Osteoblast (primary cell): ENCODE results near the gene APLP2.

GRCh38 chr11:130069792-130070602, at the start of gene APLP2:
Gene APLP2 (plus strand): TSS chr11:130069894.
- CAGE, long polyA plus RNA = start-site peak on the plus strand at chr11:130069887-130069928, 4,700 and 3,631 reads in 2 replicates
- RRBS = 1% methylated on average over 54 of the region's 108 CpGs

GRCh38 chr11:130189412-130190241, 30.0 kb downstream of the ST14 start:
- CAGE, long polyA plus RNA = no peak
- RRBS = 86% methylated on average over 1 of the region's 34 CpGs

GRCh38 chr11:130785202-130785649, 131.1 kb downstream of the SNX19 start:
- CAGE, long polyA plus RNA = no peak
- RRBS = no CpG with 5 or more reads among the region's 2 CpGs

DNA sequence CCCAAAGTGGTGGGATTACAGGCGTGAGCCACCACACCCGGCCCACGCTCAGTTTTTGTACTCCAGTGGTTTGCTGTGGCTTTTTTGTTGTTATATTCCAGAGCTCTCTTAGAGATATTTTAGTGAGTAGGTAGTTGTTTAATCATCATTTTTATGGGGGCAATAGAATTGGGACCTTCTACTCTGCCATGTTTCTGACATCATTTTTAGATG, 123.9 kb downstream of the SNX19 start:
- CAGE, long polyA plus RNA = no peak
- RRBS = no CpG with 5 or more reads among the region's 3 CpGs

DNA sequence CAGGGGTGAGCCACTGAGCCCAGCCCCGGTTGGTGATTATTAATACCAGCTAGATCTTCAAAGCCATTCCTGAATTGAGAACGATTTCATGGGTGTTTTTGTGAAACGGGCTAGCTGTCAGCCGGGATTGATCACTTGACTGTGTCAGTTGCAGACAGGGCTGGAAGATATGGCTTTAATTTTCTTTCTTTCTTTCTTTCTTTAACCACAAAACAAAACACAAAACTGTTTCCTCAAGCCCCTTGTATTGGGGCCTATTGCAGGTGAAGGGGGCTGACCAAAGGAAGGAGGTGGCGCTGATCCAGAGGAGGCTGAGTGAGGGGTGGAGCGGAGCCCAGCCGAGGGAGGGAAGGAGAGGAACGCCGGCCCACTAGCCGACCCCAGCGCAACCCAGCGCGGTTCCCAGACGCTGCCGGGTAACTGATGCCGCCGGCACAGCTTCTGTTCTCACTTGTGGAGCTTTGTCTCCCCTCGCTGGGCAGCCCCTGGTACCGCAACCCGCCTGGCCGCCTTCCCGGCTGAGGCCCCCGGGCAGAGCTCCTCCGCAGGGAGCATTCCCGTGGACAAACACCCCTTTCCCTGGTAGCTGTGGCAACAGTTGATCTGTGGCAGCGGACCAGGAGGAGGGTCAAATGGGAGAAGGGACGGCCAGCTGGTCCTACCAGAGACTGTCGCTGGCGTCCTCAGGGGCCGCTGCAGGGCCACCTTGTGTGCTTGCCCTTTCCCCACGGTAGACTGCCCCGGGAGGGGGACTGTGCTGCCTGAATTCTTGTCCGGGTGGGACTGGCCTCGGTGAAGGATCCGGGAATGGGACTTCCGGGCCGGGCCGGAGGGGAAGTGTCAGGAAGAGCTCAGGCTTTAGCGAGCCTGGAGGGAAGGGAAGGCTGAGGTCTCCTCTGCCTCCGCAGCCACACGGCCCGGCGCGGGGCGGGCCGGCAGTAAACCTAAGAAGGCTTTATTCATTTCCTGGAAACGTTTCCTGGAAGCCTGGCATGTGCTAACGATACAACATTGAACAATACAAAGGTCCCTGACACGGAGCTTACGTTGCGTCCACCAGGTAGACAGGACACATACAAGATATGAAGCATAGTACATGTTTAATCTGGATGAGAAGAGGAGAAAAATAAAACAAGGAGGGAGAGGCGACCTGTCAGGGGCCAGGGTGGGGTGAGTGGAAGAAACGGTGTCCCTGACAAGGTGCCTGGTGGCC, 468.1 kb downstream of the OPCML start:
- CAGE, long polyA plus RNA = no peak
- RRBS = 6% methylated on average over 21 of the region's 53 CpGs

- CAGE, long polyA plus RNA = no peak
- RRBS = 12% methylated on average over 5 of the region's 43 CpGs
These were observed 38.7 kb downstream of the IGSF9B start for GRCh38 chr11:133918035-133918574.

- CAGE, long polyA plus RNA = no peak
- RRBS = 54% methylated on average over 40 of the region's 76 CpGs
These were observed 37.1 kb downstream of the IGSF9B start for GRCh38 chr11:133919411-133920325.

DNA sequence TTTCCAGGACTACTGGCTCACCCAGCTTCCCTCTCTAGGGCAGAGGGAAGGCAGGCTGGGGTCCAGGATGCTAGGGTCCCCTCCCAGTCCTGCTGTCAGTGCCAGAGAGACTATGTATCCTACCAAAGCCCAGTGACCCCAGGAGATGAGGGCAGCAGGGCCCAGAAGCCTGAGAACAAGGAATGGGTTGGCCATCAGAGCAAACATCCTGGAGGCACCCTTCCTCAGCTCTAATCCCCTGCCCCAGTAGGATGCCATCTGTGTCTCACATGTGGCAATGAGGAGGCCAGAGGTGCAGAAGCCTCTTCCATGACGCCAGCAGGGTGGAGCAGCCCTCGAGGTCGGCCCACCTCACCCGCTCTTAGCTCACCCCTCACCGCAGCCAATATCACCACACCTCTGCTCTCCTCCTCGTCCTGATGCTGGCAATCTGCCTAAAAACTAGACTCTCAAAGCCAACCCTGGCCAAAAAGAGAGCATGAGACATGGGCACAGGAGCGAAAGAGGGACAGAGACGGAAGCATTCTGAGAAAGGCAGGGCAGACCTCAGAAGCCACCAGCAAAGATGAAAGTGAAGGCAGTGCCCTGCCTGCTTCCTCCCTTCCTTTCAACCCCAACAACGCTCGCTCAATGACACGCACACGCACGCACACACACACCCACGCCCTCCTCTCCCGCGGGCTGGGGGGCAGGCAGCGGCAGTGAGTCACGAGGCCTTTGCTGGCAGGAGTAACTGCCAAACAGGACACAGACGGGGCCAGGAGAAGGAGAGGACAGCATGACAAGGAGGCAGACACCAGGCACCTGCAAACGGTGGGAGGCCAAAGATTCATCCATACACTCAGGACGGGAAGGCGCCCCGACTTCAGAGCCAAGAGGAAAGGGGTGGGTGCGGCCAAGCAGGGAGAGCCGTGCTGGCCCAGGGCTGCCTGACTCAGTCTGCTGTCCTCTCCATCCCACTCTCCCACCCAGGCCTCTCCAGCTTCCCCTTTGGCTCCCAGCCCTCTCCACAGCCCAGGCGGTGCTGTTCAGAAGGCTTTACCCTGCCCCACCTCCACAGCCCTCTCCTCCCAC, 11.6 kb downstream of the IGSF9B start:
- CAGE, long polyA plus RNA = no peak
- RRBS = no CpG with 5 or more reads among the region's 26 CpGs

DNA sequence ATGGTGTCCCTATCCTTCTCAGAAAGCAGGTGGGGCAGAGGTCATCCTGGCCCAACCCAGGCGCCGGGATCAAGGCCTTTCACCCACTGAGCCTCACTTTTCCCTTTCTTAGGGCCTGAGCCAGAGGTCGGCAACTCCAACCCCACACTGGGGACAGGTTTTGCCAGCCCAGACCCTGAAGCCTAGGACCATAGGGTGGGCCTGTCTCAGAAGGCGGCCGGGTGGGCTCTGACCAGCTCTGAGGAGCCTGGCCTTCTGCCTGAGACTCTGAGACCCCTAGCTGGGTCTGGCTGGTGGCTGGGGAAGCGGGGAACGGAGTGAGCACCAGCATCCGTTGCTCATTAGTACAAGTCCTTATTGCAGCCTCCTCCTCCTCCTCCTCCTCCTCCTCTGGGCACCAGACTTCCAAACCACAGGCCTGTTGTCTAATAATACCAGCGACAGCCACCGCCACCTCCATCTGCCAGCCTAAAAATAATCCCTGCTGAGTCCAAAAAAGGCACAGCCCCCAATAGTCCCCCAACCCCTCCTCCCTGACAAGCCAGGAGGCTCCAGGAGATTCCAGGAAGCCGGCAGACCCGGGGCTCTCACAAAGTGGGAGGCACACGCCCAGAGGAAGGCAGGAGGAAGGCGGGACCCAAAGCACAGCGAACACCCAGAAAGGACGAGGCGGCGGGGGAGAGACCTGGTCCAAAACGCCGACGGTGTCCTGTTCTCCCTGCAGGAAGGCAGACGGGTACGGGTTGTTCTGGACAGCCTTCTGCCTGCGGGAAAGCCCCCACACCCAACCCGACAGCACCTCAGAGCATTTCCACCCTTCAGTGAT, 6.1 kb downstream of the IGSF9B start:
- CAGE, long polyA plus RNA = no peak
- RRBS = no CpG with 5 or more reads among the region's 25 CpGs

GRCh38 chr11:133951330-133952517, 5.0 kb downstream of the IGSF9B start:
- CAGE, long polyA plus RNA = no peak
- RRBS = 4% methylated on average over 12 of the region's 36 CpGs

GRCh38 chr11:133954912-133956180, 1.4 kb downstream of the IGSF9B start:
- CAGE, long polyA plus RNA = no peak
- RRBS = 3% methylated on average over 33 of the region's 84 CpGs

DNA sequence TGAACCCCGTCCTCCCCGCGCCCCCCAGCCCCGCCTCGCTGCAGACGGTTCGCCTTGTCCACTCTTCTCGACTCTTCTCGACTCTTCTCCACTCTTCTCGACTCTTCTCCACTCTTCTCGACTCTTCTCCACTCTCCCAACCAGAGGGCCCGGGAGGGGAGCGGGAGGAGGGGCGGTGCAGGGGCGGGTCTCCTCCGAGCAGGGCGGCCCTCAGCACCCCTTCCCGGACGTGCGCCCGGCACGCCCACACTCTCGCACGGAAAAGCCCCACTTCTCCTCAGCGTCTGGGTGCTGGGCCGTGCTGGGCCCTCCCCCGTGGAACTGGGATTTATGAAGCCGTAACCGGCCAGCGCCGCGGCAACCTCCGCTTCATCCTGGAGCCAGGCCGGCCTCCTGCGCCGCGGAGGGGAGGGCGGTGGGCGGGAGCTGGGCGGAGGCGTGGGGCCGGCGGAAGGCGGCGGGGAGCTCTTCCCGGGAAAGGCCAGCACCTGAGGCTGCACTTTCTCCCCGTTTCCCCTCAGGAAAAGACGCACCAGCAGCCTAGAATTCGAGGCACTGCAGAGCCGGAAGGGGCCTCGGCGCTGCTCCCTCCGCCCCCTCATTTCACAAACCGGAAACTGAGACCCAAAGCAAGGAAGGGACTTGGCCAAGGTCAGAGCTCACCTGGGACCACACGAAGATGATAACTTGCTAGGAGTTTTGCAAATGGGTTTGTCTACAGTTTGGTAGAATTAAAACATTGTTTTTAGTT, 31.7 kb upstream of the JAM3 start:
- CAGE, long polyA plus RNA = no peak
- RRBS = 2% methylated on average over 34 of the region's 55 CpGs

DNA sequence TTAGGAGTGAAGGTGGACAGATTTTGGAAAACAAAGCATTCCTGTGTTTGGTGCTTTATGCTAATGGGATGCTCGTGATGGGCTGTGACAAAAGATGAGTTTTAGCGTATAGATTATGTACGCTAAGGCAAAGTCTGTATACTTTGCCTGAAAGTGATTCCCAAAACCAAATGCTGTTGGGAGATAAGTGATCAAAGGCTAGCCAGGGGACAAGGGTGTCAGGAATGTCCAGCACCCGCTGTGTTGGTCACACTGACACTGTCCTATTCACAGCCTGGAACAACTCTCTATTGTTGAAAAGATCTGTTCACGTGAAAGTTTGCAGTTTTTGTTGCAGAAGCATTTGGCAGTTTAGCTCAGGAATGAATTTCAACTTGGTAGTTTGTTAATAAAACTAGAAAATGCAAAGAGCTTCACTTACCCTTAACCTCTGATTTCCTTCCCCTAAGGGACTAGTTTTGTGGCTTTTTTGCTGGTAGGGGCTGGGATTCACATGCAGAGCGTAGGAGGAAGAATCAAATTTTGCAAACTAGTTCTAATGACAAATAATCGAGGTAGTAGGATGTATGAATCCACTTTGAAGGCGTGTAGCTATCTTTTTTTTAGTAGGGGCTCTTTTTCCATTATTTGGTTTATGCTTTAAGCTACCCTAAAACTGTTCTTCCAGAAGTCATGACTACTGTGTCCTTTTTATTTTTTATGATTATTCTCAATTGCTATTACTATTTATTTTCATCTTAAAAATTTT, 1.7 kb downstream of the JAM3 start:
- CAGE, long polyA plus RNA = no peak
- RRBS = no CpG with 5 or more reads among the region's 8 CpGs

- CAGE, long polyA plus RNA = no peak
- RRBS = no CpG with 5 or more reads among the region's 10 CpGs
These were observed 33.7 kb downstream of the JAM3 start for GRCh38 chr11:134102402-134103119.

GRCh38 chr11:134168100-134168395, 55.7 kb downstream of the NCAPD3 start:
- CAGE, long polyA plus RNA = no peak
- RRBS = no CpG with 5 or more reads among the region's 4 CpGs

DNA sequence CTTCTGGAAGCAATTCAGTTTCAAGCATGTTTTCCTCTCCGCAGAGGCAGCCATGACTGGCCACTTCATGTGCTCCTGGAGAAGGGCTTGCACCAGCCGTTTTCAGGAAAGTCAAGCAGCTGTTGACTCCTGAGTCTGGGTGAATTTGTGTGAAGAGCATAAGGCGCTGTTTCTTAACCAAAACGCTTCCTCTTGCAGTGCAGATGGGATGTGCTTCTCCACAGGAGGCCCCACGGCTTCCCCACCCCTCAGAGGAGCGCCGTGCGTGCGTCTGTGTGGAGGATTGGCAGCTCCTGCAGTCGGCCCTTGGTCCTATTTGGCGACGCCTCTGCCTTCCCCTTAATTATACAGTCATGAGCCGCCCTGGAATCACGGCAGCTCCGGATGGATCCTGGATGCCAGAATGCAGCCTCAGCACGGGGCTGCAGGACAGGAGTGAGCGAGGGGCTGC, 54.1 kb upstream of the B3GAT1 start:
- CAGE, long polyA plus RNA = no peak
- RRBS = 10% methylated on average over 2 of the region's 17 CpGs

DNA sequence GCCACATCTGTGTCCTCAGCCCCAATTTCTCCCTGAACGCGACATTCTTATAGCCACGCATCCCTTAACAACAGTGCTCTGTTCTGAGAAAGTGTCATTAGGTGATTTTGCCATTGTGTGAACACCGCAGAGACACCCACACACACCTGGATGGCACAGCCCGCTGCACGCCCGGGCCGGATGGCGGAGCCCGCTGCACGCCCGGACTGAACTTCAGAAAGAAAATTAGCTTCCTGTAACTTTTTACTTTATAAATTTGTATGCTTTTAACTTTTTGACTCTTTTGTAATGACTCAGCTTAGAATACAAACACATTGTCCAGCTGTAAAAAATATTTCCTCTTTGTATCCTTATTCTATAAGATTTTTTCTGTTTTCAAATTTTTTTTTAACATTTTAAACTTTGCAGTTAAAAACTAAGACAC, 567.1 kb upstream of the B3GAT1 start:
- CAGE, long polyA plus RNA = no peak
- RRBS = no CpG with 5 or more reads among the region's 12 CpGs